ENCODE results near the genes DSCAML1 and KMT2A.

GRCh38 chr11:117299173-117300106 lies 16.6 kb downstream of the BACE1 start:
- RRBS = 38% methylated on average over 2 of the region's 10 CpGs

DNA sequence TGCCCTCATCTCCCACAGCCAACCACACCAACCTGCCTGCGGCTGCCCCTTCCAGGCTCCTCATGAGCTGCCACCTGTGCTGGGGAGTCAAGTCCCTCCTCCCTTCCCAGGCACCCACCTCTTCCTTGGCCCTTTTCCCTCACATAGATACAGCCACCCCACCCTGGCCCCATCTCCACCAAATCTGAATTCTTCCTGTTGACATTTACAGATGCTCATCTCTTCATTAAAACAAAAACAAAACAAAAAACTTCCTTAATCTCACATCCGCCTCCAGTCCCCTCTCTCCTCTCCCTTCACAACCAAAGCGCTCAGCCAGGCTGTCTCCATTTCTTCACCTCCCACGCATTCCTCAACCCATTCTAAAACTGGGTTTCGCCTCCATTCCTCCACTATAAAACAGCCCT lies 15.4 kb downstream of the BACE1 start:
- RRBS = no CpG with 5 or more reads among the region's 5 CpGs

- RRBS = no CpG with 5 or more reads among the region's 8 CpGs
Observed at GRCh38 chr11:117313016-117313555, 3.0 kb downstream of the BACE1 start.

GRCh38 chr11:117386906-117387698 lies 59.4 kb downstream of the CEP164 start:
- RRBS = no CpG with 5 or more reads among the region's 9 CpGs

DNA sequence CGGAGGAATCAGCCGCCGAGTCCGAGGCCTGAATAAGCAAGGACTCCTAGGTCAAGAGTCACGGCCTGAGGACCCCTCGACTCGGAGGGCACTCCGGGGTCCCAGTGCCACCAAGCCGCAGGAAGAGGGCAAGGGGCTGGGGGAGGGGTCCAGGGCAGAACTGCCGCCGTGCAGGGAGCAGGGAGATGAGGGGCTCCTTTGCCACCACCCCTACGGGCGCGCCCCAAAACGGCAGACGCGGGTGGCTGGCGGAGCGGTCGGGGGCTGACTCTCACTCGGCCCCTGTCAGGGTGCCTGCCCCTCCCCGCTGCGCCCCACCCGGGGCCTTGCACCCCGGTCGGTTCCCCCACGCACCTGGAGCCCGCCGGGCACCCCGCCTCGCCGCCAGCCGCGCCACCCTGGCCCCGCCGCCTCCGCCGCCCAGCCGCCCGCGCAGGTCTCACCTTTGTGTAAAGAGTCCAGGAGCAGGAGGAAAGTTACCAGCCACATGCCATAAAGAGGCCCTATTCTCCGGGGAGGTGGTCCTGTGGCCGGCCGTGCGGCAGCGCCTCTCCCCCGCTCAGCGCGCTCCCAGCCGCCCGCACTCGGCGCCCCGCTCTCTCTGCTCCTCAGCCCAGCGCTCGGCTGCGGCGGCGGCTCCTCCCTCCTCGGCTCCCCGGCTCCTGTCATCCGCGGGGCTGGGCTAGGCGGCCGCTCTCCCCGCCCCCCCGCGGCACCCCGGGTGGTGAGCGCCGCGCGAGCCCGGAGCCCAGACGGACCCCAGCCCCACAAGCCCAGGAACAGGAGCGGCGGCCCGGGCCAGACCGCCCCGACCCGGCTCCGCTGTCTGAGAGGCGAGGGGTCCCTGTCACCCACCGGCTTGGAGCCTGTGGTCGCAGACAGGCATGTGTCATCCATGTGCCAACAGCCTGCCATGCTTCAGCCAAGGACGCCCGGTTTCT lies at the start of gene DSCAML1:
TSS of gene DSCAML1 (minus strand) at position 626 of the 941 bp plus-strand sequence.
- RRBS = 15% methylated on average over 22 of the region's 87 CpGs

GRCh38 chr11:117808757-117809915 lies 12.1 kb upstream of the DSCAML1 start:
- RRBS = no CpG with 5 or more reads among the region's 35 CpGs

DNA sequence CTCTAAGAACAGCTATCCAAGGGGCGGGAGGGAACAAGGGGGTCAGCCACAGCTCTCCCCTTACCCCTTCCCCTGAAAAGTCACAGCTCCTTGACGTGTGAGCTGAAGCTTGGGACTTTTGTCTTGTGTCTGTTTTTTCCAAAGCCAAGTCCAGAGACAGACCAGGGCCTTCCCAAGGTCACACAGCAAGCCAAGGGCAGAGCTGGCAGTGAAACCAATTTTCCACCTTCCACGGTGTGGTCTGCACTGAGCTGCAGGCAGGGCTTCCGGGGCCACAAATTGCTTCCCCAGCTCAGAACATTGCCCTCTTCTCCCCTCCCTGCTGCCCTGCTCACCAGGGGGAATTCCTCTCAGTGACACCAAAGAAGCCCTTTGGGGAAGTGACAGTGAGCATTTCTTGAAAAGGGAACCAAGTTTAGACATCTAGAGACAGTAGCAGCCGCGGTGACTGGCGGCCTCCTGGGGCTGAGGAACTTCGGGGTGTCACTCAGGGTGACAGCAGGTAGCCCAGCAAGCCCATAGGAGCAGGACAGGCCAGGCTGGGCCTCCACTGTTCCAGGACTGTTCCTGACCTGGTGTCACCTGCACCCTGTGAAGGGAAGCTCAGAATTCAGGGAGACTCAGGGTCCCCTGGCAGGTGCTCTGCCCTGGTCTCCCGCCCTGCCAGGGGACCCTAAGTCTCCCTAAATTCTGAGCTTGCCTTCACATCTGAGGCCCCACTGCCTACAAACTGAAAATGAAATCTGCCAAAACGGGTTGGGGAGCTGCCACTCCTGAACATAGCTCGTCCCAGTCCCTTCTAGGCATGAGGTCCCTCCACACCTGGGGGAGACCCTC lies 9.1 kb downstream of the FXYD2 start:
- RRBS = no CpG with 5 or more reads among the region's 11 CpGs

GRCh38 chr11:117980613-117981022 lies 5.6 kb upstream of the IL10RA start:
- RRBS = no CpG with 5 or more reads among the region's 1 CpG

DNA sequence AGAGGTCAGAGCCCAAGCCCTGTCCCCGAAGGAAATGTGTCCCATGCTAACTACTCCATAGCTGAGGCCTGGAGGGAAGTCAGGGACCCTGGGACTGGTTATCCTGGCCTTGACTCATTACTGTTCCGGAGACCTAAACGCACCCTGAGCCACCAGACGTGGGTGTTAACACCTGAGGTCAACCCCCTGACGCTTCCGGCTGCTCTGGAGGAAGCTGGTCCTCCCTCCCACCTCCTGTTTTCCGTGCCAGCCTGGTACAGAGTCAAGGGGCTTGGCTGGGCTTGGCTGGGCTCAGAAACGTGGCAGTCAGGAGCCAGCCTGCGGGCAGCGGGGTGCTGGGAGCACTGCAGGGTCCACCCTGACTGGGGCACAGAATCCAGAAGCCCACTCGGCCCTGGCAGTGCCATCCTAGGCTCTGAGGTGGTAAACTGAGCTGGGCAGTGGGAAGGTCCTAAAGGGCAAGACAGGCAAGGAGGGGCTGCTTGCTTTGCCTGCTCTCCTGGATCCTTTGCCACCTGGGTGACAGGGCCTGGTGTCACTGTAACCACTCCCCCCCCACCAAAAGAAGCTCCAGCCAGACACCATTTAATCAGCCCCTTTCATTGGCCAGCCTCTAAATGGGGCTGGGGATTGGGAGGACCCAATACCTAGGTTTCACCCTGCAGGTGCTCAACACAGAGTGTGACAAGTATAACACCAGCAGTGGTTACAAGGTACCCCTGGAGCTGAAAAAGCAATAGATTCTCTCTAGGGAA lies 2.8 kb downstream of the TMPRSS4 start:
- RRBS = 19% methylated on average over 5 of the region's 11 CpGs

- RRBS = 43% methylated on average over 2 of the region's 13 CpGs
Observed at GRCh38 chr11:118110906-118111952, 24.5 kb upstream of the SMIM35 start.

GRCh38 chr11:118112880-118113521 lies 26.2 kb upstream of the SMIM35 start:
- RRBS = no CpG with 5 or more reads among the region's 10 CpGs

DNA sequence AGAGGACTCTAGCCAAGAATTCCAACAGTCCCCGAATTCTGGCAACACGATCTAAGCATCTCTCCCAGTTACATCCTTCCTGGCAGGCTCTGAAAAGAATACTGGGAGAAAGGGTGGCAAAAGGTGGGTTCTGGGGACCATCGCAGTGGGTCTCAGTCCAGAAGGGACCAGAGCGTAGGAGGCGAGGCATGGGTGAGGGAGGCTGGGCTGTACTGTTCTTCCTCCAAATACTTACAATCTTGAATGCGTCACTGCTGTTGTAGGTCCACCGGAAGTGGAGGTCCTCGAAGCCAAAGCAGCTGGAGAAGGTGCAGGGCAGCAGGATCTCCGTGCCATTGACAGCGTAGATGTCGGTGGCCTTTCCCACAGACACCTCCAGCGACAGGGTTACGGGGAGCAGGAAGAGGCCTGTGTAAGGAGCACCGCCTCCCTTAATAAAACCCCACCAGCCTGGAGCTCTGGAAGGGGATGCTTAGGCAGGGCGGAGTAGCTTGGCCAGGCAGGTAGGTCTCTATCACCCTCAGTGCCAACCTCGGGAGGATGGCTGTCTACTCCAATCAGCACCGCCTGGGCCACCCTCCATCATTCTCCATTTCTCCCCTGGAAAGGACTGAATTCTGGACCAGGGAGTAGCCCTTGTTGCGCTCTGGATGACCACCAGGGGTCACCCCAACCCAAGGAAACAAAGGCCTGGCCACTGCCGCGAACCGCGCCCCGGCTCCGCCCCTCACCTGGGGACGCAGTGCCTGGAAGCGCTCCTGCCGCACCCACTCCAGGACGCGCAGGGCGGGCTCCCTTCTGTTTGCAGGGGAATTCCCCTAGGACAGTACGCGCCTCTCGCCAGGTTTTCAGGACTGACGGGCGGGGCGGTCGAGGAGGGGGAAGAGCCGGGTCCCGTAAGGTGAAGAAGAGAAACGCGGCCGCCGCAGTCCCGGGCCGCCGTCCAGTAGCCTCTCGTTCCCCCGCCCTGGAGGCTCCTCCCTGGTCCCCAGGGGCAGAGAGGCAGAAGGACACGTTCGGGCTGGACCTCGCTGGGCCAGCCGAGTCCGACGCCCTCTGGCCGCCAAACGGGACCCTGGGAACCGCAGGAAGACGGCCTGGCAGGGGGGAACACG lies 7.4 kb downstream of the SCN4B start:
- RRBS = no CpG with 5 or more reads among the region's 59 CpGs

- RRBS = no CpG with 5 or more reads among the region's 15 CpGs
Observed at GRCh38 chr11:118156186-118156803, 3.7 kb upstream of the SCN4B start.

- RRBS = no CpG with 5 or more reads among the region's 12 CpGs
Observed at GRCh38 chr11:118262285-118262831, 1.7 kb downstream of the MPZL2 start.

GRCh38 chr11:118263075-118263561 lies 979 bp downstream of the MPZL2 start:
- RRBS = no CpG with 5 or more reads among the region's 4 CpGs

DNA sequence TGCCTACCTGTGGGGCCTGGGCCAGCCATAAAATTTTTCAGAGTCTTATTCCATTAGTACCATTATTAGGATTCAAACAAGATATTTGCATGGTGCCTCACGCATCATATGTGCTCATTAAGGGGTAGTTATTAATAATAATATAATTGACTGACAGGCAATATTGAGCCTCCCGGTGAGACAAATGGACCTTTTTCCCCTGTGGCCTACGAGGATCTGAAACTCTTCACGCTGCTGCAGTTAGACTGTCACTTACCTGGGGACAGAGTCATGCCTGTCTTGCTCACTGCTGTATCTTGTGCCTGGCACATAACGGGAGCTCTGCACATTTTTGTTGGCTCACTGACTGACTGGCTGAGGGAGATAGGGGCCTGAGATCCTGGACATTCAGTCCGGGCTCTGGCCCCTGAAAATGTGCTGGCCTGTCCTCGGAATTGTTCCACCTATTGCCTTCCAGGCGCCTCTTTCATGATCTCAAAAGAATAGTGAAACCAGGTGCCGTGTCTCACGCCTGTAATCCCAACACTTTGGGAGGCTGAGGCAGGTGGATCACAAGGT lies 696 bp upstream of the CD3D start:
- RRBS = no CpG with 5 or more reads among the region's 10 CpGs

GRCh38 chr11:118434988-118435834 lies 1.1 kb upstream of the KMT2A start:
- RRBS = 4% methylated on average over 23 of the region's 50 CpGs

- RRBS = 3% methylated on average over 34 of the region's 92 CpGs
Observed at GRCh38 chr11:118436305-118437018, at the start of gene KMT2A. KMT2A (plus strand) TSS chr11:118436492.

- RRBS = no CpG with 5 or more reads among the region's 13 CpGs
Observed at GRCh38 chr11:118503571-118505017, 23.2 kb upstream of the TTC36 start.

DNA sequence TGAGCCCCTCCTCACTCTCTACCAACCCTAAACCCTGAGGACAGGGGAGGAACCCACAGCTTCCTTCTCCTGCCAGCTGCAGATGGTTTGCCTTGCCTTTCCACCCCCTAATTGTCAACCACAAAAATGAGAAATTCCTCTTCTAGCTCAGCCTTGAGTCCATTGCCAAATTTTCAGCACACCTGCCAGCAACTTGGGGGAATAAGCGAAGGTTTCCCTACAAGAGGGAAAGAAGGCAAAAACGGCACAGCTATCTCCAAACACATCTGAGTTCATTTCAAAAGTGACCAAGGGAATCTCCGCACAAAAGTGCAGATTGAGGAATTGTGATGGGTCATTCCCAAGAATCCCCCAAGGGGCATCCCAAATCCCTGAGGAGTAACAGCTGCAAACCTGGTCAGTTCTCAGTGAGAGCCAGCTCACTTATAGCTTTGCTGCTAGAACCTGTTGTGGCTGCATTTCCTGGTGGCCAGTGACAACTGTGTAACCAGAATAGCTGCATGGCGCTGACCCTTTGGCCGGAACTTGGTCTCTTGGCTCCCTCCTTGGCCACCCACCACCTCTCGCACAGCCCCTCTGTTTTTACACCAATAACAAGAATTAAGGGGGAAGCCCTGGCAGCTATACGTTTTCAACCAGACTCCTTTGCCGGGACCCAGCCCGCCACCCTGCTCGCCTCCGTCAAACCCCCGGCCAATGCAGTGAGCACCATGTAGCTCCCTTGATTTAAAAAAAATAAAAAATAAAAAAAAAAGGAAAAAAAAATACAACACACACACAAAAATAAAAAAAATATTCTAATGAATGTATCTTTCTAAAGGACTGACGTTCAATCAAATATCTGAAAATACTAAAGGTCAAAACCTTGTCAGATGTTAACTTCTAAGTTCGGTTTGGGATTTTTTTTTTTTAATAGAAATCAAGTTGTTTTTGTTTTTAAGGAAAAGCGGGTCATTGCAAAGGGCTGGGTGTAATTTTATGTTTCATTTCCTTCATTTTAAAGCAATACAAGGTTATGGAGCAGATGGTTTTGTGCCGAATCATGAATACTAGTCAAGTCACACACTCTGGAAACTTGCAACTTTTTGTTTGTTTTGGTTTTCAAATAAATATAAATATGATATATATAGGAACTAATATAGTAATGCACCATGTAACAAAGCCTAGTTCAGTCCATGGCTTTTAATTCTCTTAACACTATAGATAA lies 2.0 kb upstream of the TTC36 start:
- RRBS = 96% methylated on average over 5 of the region's 16 CpGs

Data from GM06990 (cell line).